ENCODE measurements around the genes PGPEP1, SSBP4 and CRLF1.

DNA sequence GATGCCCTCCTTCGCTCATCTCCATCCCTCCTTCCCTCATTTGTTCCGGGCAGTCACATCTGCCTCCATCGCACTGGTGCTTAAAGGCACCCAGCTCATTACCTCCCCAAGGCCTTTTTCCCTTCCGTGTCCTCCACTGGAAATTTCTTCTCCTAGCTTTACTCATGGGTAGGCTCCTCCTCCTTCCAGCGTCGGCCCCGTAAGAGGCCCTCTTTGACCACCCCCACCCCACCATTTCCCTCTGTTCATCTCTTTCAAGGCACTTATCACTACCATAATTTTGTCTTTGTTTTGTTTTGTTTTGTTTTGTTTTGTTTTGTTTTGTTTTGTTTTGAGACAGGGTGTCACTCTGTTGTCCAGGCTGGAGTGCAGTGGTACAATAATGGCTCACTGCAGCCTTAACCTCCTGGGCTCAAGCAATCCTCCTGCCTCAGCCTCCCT is 6.6 kb upstream of the INSL3 start:
- PRO-cap: no peak

DNA sequence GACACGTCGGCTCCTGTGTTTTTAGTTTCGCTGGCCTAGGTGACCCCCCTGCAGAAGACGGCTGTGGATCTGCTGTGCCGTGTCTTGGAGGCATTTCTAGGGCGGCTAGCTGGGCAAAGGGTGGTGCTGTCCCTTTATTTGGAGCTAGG is 16.9 kb downstream of the CCDC124 start:
- PRO-cap: no peak

- PRO-cap: bidirectional peak, plus-strand start at chr19:17950588, minus-strand start at chr19:17950316
Measured at GRCh38 chr19:17950038-17951057, 16.6 kb upstream of the KCNN1 start.

GRCh38 chr19:18000685-18000913 is 7.4 kb upstream of the ARRDC2 start:
- PRO-cap: bidirectional peak, plus-strand start at chr19:18000804, minus-strand start at chr19:18000739; bidirectional peak, plus-strand start at chr19:18000829, minus-strand start at chr19:18000862

DNA sequence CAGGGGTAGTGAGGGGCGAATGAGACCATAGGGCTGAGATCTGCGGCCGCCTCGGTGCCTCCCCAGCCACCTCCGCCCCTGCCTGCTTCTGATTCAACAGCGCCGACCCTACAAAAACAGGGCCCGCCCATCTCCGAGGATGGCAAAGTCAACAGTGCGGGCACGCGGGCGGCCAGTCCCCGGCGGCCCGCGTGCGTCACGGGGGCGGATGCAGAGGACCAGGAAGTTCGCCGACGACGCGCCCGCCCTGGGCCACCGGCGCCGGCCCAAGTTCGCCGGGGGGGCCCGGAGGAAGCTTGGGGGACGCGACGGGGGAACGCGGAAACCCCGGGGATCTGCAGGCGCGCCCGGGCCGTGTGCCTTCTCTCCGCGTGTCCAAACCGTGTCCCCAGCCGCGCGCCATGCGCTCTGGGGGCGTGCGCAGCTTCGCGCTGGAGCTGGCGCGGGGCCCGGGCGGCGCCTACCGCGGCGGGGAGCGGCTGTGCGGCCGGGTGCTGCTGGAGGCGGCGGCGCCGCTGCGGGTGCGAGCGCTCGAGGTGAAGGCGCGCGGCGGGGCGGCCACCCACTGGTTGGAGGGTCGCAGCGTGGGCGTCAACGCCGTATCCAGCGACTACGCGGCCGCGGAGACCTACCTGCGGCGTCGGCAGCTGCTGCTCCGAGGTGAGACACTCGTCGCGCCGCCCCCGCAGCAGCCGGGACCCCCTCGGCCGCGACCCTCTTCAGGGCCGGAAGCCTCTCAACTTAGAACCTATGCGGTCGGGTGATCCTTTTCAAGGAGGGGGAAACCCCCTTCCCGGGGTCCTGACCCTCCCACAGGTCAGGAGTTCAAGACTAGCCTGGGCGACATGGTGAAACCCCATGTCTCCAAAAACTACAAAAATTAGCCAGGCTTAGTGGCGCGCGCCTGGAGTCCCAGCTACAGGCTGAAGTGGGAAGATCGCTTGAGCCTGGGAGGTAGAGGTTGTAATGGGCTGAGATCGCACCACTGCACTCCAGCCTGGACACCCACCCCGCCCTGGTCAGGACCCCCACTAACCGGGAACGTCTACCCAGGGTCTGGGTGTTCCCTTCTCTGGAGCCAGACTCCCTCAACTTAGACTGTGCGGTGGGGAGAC is 6.7 kb upstream of the ARRDC2 start:
- PRO-cap: bidirectional peak, plus-strand start at position 323 of the sequence, minus-strand start at position 80 of the sequence

- PRO-cap: unidirectional peak, minus-strand start at chr19:18058307; unidirectional peak, minus-strand start at chr19:18058439; unidirectional peak, minus-strand start at chr19:18058484
Measured at GRCh38 chr19:18058122-18058889, 28.4 kb downstream of the IL12RB1 start.

DNA sequence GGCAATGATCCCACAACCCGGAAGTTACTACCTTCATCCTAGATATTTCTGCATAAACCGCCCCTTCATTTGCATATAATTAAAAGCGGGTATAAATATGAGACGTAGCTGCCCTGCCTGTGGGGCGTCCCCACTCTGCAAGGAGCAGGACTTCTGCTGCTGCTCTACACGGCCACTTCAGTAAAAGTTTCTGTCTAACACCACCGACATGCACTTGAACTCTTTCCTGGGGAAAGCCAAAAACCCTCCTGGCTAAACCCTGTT is 21.8 kb downstream of the IL12RB1 start:
- PRO-cap: no peak

DNA sequence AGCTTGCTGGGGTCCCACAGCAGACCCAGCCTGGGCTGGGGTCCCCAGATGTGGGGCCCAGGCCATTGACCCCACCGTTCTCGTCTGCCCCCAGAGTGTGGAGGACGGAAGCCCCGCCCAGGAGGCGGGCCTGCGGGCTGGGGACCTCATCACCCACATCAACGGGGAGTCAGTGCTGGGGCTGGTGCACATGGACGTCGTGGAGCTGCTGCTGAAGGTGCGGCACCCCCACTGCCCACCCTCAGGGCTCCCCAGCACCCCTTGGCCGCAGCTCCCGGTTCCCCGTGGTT is 7.4 kb upstream of the PIK3R2 start:
- PRO-cap: no peak

- PRO-cap: no peak
Measured at GRCh38 chr19:18153657-18153945, 638 bp downstream of the PIK3R2 start.

DNA sequence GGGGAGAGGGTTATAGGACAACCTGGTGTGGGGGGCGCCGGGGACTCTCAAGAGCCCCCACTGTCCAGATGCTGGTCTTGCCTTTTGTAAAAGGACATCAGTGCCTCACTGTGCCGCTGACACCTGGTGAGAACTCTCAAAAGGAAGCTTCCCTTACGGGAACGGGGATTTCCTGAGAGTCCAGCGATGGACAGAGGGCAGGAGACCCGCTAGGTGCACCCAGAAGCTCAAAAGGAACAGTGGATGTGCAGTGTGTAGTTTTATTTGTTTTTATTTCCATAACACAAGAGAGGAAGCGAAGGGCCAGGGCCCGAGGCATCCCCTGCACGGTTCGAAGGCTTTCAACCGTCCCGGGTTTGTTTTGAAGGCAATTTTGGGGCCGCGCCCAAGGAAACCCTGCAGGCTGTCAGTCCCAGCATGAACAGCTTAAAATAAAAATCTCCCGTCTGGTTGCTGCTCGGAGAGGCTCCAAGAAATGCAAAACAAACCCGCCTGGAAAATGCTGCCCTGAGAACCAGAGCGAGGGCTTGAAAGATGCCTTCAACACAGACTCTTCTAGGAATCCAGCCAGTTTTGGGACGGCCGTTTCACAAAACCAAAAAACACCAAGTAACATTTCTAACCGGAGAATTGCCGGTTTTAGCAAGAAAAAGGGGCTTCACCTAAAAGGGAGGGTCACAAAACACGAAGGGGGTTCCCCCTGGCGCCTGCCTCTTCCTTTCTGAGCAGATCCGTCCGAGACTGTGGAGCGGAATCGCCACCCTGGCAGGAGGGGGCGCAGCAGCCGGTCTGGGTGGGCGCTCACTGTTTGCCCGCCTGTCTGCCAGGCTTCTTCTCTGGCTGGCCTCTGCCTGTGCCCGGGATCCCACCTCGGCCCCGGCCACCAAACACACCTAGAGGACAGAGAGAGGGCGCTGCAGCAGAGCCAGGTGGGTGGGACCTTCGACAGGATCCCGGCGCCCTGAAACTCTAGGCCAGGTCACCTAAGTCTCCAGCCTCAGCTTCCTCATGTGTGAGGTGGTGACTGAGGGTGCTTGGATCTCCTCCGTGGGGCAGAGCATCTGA is 15.9 kb downstream of the LSM4 start:
- PRO-cap: bidirectional peak, plus-strand start at position 288 of the sequence, minus-strand start at position 234 of the sequence

GRCh38 chr19:18340207-18340973 is at the start of gene PGPEP1:
PGPEP1 (plus strand) TSS chr19:18340598.
- PRO-cap: unidirectional peak, plus-strand start at chr19:18340609; unidirectional peak, plus-strand start at chr19:18340640

GRCh38 chr19:18346100-18346532 is 5.7 kb downstream of the PGPEP1 start:
- PRO-cap: no peak

DNA sequence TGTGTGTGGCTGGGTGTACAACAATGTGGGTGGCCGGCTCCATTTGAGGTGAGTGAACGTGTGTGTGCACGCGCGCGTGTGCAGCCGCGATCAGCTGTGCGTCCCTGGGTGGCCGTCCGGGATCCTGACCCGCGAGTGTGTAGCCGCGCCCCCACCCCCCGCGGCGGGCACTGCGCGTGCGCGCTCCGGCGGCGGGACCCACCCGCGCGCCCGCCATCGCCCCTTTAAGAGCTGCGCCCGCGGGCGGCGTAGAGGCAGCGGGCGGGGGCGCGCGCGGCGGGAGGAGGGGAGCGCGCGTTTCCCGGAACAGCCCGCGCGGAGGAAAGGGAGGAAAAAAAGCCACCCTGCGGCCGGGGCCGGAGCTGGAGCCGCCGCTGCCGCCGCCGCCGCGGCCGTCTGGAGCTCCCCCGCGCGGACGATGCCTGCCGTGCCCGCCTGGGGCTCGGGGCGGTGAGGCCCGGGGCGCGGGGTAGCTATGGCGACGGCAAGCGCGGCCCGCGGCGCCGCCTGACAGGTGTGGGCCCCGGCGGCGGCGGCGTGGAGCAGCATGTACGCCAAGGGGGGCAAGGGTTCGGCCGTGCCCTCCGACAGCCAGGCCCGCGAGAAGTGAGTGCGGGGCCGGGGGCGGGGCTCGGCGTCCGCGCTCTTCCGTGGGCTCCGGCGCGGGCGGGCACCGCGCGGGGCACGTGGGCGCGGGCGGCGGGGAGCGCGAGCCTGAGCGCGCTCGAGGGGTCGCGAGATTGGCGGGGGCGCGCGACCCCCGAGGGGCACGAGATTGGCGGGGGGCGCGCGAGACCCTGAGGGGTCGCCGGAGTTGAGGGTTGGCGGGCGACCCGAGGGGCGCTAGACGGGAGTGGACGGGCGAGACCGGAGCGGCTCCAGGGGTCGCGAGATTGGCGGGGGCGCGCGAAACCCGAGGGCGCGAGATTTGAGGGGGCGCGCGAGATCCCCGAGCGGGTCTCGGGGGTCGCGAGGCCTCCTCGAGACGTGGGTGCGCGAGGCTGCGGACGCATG is at the start of gene SSBP4:
Gene SSBP4 (plus strand): TSS at position 297 of the 1,014 bp plus-strand sequence.
- PRO-cap: bidirectional peak, plus-strand start at position 309 of the sequence, minus-strand start at position 126 of the sequence; bidirectional peak, plus-strand start at position 685 of the sequence, minus-strand start at position 398 of the sequence

DNA sequence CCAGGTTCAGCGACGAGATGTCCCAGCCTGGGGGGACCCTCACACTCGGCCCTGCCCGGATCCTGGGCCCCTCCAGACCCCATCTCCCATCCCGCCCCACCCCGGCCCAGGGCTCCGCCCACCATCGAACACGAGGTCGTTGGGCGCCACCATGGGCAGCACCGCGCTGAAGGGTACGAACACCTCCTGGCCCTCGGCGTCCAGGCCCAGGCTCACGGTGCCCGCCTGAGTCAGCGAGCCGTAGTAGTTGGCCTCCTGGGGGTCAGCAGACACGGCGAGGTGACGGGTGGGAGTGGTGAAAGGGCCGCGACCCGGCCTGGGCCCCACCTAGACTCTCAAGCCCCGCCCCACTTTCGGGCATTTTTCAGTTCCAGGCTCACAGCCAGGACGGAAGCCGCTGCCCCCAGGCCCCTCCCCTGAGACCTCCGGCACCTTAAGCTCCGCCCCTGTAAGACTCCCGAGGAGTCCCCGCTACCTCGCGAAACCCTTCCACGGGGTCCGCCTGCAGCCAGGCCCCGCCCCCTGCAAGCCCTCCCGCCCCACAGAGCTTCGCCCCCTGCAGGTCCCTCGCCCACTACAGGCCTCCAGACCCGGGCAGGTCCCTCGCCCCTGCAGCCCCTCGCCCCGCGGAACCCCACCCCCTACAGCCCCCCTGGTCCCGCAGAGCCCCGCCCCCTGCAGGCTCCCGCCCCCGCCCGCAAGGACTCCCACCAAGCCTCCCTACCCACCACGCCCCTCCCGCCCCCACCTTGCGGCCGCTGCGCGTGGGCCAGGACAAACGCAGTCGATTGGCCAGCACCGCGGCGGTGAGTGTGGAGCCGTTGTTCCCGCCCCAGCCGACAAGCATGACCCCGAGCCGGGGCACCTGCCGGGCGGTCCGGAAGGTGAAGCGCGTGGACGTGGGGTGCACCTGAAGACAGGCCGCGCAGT is 817 bp downstream of the ISYNA1 start:
- PRO-cap: bidirectional peak, plus-strand start at position 378 of the sequence, minus-strand start at position 337 of the sequence; unidirectional peak, plus-strand start at position 777 of the sequence; unidirectional peak, plus-strand start at position 875 of the sequence

- PRO-cap: unidirectional peak, minus-strand start at chr19:18606799
Measured at GRCh38 chr19:18606410-18607553, at the start of gene CRLF1. CRLF1 (minus strand) TSS chr19:18606799.

DNA sequence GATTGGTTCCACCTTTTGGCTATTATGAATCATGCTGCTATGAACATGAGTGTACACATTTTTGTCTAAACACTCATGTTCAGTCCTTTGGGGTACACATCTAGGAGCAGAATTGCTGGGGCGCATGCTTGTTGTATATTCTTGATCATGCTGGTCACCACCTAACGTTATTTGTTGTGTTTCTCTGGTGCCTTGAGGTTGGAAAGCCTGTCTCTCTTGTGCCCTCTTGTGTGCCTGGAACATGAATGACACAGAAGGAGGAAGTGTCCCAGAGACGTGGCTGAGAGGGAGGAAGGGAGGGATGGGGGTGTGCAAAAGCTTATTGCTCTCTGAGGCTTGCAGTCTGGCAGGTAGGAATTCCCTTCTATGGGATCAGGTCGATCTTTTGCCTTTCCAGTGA is 7.5 kb downstream of the KLHL26 start:
- PRO-cap: no peak

GRCh38 chr19:18649447-18650423 is 12.9 kb downstream of the KLHL26 start:
- PRO-cap: bidirectional peak, plus-strand start at chr19:18649813, minus-strand start at chr19:18649623; bidirectional peak, plus-strand start at chr19:18650238, minus-strand start at chr19:18650223

DNA sequence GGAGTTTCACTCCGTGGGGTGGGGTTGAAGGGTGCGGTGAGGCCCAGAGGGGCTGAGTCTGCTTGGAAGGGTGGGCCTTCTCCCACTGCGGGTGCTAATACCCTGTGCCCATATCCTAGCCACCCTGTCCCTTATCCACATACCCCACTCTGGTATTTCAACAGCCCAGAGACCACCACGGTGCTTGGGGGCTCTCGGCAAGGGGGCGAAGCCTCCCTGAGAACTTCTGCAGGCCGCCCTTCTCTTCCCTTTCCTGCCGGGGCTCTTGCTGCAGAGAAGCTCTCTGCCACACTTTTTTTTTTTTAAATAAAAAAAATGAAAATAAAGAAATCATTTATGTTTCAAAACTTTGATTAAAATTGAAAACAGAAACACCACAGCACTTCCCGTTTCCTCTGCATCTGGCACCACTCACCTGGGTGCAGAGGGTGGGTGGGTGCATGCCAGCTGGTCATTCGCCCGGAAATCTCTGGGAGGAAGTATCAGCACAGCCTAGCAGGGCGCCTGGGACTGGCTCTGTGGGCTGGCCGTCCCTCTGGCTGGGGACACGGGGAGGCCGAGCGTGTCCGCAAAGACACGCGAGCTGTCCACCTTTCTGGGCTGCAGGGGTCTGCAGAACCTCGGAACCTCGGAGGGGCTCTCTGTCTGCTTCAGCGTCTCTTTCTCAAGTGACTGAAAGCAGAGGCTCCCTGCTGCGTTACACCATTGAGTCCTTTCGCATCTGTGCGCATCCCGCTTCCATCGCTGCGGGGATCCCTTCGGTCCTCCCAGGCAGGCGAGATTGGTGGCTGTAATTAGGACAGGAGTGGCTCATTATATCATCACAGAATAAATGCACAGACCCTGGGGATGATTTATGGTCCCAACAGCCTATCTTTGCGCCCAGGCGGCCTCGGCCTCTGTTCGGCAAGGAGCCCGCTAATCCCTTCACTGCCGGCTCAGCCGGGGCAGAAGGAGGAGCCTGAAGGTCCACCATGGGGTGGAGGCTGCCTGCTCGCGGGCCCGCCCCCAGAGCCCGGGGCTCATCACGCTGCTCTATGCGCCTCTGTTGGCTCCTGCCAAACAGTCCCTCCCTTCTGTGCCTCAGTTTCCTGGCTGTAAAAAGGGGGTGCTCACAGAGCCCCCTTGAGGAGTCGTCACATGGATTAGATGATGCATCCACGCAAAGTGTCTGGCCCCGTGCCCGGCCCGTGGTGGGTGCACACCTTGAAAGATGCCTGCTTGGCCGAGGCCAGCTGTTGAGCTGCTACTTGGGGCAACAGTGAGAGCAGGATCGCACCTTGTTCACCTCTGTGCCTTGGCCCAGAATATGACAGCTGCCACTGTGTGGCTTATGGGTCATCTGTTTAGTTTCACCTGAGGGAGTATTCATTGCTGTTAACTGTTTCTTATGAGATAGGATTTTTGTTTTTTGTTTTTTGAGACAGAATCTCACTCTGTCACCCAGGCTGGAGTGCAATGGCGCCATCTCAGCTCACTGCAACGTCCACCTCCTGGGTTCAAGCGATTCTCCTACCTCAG is 17.3 kb downstream of the CRTC1 start:
- PRO-cap: bidirectional peak, plus-strand start at position 498 of the sequence, minus-strand start at position 255 of the sequence; unidirectional peak, minus-strand start at position 940 of the sequence

GRCh38 chr19:18762385-18763268 is 28.5 kb downstream of the COMP start:
- PRO-cap: no peak

- PRO-cap: no peak
Measured at GRCh38 chr19:18852859-18853677, 21.3 kb downstream of the UPF1 start.

Data from bronchial lymph node (tissue), 1 donor.